Mesenchymal stem cell of Wharton's jelly (primary cell): ENCODE measurements around a stretch of chr17.

GRCh38 chr17:45127085-45127483 lies 5.2 kb downstream of the PLCD3 start:
- CAGE, long polyA plus RNA = no peak

GRCh38 chr17:45150680-45151228 lies 2.5 kb downstream of the HEXIM1 start:
- CAGE, long polyA plus RNA = no peak

- CAGE, long polyA plus RNA = no peak
Observed at GRCh38 chr17:45233463-45234338, 12.0 kb downstream of the FMNL1 start.

- CAGE, long polyA plus RNA = no peak
Observed at GRCh38 chr17:45240924-45241357, 19.3 kb downstream of the FMNL1 start.

GRCh38 chr17:45243729-45244322 lies 18.1 kb downstream of the SPATA32 start:
- CAGE, long polyA plus RNA = no peak

GRCh38 chr17:45244556-45245406 lies 17.1 kb downstream of the SPATA32 start:
- CAGE, long polyA plus RNA = no peak

GRCh38 chr17:45260132-45260741 lies 1.7 kb downstream of the SPATA32 start:
- CAGE, long polyA plus RNA = no peak

DNA sequence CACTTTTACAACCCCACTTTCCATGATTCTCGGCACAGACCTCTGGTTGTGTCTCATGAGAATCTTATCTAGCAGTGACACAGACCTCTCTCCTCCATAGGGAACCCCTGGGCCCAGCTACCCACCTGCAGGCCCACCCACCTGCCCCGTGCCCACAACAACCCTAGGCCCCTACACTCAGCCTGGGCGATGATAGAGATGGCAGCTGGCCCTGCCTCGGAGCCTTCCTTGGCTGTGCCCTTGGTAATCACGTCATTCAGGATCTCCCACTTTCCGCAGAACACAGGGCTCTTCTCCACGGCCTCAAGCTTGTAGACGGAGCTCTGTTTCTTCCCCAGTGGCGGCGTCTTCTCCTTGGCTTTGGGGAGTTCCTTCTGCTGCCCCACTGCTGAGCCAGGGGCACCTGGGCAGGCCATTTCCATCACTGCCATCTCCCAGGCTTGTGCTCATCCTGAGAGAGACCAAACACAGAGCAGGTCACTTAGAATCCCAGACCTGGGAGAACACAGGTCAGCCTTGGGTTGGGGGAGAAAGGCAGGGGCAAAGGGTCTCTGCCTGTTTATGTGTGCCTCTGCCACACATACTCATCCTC lies 26.4 kb downstream of the MAP3K14 start:
- CAGE, long polyA plus RNA = no peak

- CAGE, long polyA plus RNA = no peak
Observed at GRCh38 chr17:45293267-45294489, 23.1 kb downstream of the MAP3K14 start.

DNA sequence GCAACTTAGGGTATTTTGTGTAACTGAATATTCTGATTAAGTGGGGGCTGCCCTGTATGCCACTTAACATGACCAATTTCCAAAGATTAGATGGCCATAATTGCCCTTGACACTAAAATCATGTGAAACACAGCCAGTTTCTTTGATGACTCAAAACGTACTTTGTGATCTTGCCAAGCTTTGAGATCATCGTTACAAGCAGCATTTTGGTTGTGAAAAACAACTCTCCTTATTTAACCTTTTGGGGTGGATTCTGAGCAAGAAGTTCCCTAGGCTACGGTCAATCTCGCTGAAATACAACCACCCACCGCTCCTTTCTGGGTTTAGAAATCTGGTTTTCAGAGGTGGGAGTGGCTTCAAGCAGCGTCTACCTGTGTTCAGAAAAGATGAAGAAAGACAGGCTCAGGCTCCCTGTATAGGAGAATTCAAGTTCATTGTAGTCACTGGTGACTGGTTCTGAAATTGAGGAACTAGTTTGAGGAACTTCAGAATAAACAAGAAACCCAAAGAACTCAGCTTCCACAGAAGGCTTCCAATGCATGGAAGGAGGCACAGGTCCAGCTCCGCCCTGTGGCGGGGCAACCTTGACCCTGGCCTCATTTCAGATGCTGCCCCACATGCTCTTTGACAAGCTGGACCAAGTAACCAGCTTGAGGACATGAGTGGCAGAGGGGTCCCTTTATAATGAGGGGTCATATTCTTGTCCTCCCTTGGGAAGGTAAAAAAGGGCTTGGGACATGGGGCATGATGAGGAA lies 9.3 kb downstream of the MAP3K14 start:
- CAGE, long polyA plus RNA = no peak

GRCh38 chr17:45317147-45317998 lies 553 bp upstream of the MAP3K14 start:
- CAGE, long polyA plus RNA = no peak

- CAGE, long polyA plus RNA = no peak
Observed at GRCh38 chr17:45396548-45397688, 35.8 kb downstream of the ARHGAP27 start.

DNA sequence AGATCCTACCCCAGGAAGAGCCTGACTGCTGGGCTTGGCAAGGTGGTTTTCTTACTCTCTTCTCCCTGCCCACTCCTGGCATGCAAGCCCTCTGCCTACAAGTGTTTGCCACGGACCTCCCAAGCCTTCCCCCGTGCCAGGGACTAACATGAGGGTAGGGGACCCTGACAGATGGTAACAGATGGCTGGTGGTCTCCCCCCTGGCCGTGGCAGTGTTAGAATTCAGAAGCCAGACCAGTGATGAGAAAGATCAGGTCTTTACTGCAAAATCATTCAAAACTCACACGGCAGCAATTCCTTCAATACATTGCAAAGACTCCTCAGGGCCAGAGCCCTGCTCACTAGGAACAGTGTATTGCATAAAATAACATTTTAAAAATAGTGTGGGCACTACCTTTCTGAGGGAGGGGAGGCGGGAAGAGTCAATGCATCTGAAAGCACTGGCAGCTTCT lies 3.0 kb upstream of the ARHGAP27 start:
- CAGE, long polyA plus RNA = no peak

DNA sequence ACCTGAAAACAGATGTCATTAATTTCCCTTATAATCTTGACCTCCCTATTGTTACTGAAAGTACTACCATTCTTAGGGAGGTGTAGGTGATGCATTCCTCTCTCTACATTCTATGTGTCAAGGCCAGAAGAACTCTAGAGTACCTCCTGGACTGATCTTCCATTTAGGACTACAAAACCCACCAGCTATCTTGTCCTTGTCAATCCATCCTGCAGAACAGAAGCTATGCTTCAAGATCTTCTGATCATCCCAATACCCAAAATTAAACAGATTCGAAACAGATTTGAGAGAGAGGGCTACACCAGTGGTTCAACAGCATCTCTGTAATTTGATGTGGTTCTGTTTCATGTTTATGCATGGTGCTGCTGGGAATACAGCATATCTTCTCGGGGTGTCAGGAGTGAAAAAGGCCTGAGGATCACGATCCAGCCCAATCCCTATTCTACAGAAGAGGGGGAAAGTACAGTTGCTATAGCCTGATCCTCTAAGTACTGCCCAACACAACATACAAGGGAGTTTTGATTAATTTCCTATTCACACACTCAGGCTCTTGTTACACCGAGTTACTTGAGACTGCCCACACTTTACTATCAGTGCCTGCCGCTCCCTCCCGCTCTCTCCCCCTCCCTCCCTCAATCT lies 89.0 kb upstream of the PLEKHM1 start:
- CAGE, long polyA plus RNA = no peak

- CAGE, long polyA plus RNA = no peak
Observed at GRCh38 chr17:45942059-45942849, 47.9 kb downstream of the MAPT start.

- CAGE, long polyA plus RNA = no peak
Observed at GRCh38 chr17:45949030-45949593, 49.9 kb upstream of the STH start.

DNA sequence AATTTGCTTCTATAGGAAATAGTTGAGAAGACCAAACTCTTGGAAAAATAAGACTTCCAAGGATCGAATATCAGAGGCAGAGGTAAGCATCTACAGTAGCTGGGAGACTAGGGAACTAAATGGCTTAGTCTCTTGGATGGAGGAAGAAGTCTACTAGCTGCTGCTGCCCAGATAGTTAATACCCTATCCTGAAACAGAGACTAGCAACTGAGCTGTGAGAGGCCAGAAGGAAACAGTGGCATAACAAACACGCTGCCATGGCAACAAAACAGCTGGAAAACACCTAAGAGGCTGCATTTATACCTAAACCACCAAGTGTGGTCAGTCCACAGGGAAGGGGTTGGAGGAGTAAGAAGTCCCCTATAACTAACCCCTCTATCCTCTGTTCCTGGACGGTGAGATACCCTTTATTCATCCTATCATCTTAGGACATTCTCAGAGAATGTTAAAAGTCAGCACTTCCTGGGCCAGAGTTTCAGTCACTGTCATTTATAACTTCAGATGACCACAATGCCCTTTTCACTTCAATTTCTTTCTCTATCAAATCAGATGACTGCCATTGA lies 36.0 kb downstream of the STH start:
- CAGE, long polyA plus RNA = no peak

DNA sequence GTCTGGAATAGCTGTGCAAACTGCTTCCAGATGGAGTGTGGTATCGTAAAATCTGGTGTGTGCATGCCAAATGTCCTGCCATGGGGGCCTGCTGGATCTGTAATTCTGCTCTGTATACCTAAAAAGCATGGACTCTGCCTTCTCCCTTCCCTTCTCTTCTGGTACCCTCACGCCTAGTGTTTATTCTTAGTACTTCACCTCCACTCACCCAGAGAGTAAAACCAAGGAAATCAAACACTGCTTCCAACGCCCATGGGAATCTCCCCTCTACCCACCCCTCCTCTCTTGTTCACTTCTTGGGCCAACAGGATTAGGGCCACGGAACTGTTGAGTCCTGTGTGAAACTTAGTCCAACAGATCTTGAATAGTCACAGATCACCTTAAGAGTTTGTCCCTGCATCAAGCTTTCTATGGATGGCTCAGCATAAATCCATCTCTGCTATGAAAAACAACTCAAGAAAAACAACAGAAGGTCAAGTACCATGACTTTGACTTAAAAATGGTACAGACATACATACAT lies 38.9 kb downstream of the STH start:
- CAGE, long polyA plus RNA = no peak

GRCh38 chr17:46100754-46101517 lies 92.3 kb downstream of the KANSL1 start:
- CAGE, long polyA plus RNA = no peak

DNA sequence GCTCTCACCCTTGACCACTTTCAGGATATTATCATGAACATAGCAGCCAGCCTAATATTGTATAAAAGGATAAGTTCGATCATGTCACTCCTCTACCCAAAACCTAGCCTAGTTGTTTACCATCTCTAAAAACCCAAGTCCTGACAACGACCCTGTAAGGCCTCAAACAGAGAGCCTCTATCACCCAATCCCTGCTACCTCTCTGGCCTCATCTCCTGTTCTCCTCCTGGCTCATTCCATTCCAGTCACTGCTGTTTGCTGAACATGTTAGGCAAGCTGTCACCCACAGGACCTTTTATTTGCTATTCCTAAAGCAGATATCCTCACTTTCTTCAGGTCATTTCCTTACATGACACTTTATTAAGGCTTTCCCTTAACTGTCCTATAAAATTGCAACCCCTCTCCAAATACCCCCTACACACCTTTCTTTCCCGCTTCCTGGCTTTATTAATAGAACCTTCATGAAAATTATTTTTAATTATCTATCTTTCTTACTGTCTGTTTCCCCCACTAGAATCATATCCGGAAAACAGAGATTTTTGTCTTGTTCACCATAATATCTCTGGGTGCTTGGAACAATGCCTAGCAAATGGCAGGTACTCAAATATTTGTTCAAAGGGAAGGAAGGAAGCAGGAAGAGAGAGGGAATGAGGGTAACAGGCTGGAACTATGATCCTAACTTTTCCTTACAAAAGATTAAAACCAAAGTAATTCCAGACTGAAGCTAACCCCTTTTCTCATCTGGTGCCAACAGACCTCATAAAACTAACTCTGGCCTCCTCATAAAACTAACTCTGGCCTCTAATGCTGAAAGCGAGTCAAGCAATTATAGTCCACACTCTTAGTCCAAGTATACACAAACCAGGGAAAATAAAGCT lies 85.0 kb downstream of the KANSL1 start:
- CAGE, long polyA plus RNA = no peak